Vein endothelial cell (primary cell): Measurements from ENCODE around the gene NSMCE4A.

- CAGE, long polyA plus RNA = no peak
These were observed 307.6 kb downstream of the WDR11 start for GRCh38 chr10:121158723-121159253.

- CAGE, long polyA plus RNA = no peak
These were observed 365.6 kb downstream of the WDR11 start for GRCh38 chr10:121216744-121217247.

DNA sequence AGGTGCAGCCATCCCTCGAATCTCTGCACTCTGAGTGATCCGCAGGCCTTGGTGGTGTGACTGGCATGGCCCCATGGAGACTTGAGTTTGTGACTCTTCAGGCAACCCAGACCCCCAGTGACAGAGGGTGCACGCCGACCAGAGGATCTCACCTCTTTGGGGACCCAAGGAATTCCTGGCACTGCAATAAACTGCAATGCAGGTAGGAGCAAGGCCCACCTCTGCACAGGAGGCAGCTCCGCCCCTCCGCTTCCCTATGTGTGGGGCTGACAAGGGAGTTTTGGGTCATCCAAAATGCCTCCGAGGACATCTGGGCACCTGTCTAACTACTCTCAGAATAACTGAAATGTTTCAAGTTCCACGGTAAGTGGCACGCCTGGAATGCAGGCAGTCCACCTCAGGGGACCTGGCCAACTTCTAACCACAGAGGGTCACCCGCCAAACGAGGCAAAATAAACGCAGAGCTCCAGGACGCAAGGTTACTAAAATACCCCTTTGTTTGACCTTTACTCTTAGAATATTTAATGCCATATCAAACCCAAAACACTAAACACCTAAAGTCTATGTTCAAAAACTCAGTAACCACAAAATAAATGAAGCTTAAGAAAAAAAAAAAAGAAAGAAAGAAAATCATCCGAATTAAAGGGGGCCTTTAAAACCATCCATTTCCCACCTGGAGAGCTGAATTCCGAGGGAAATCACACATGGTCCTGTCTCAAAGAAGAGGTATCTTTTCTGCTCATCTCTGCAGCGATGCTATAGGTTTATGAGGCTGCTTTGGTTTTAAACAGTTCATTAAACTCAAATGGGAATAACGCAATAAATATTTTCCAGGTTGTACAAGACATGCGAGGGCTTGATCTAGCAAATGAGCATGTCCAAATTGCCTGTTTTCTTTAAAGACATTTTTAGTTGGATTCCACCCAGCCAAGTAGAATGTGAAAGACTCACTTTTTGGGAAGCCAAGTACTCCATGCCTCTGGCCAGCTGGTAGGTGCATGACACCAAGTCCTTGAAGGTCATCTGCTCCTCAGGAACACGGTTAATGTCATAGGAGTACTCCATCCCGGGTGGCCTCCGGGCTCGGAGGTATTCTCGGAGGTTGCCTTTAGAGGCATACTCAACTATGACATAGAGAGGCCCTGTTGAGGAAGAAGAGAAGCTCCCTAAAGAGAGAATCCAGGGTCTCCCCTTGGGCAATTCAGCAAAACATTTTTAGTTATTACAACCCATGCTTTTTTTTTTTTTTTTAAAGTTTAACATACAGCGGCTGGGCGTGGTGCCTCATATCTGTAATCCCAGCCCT lies 102.2 kb downstream of the FGFR2 start:
- CAGE, long polyA plus RNA = no peak

DNA sequence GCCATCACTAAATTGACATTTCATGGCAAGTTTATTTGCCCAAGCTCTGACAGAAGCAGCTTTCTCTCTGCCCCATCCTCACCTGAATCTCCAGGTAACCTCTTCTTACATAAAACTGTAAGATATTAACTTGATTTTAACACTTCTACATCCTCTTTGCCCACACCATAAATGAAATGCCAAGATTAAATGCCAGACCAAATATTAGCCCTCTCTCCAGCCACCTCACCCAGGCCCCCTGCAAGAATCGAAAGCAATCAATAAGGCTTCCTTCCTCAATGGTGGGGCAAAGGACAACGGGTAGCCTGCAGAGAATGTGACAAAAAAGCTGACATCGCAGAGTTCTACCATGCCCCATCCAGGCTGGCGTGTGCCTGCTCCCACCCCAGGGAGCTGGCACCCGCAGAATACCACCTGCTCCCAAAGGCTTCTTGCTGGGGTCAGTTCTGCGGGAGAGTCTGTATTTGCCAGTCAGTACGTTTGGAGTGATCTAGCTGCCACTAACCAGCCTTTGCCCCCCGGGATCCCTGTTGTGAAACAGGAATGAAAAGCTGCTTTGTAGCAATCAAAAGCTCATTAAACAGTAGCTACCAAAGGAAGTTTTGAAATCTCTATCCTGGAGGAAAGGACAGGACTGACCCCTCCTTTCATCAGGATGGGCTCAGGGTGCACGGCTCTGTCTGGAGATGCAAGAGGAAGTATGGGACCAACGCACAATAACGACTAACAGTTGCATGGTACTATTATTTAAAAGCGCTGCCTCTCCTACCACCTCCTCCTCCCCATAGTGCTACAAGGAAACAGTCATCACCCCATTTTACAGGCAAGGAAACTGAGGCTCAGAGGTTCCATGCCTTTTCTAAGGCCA lies 67.2 kb downstream of the FGFR2 start:
- CAGE, long polyA plus RNA = no peak

DNA sequence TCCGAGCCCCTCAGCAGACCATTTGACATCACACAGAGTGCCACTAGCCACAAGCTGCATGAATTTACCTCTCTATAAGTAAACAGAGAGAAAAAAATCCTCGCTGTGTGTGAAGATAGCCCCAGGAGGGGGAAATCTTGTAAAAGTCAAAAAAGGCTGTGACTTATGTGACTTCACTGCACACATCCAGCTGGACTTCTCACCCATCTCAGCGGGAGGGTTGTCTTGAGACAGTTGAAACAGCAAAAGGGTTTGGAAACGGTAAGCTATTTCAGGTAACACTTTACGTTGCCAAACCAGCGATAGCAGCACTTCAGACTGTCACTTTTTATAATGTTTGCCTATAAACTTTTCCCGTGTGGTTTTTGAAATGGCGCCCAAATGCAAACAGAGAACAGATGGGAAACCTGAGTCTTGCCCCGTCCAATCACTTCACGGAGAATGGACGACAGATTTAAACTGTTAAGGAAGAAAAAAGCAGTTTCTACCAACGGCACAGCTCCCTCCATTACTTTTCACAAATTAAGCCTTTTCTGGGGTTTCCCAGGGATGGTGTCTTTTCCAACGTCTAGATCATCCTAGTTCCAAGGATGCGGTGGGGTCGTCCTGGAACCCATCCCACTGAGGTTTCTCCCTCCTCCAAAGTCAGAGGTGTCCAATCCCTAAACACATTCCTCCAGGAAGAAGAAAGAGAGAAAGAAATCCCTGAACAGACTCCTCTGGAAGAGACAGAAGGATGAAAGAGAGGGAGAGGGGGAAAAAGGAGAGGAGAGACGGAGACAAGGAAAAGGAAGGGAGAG lies 25.2 kb downstream of the FGFR2 start:
- CAGE, long polyA plus RNA = no peak

DNA sequence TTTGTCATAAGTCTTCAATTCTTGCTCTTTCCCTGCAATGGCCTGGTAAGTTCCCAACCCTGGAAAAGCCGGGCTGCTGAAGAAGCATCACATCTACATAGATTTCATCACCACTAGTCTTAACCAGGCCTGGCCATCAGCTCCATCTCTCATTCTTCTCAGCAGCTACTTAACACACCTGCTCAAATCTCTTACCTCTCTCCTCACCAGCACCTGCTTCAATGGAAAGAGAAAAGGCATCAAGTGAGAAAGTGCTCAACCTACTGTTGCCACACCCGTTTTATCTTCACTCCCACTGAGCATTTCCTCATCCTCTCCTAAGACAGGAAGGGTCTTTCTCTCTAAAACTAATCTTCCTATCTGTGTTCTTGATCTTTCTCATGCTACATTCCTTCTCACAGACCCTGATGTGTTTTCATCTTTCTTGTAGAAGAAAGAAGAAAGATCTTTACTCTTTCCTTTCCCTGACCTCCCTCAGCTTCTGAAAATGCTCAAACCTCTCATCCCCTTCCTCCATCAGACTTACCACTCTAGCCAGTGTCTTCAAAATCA lies 148.6 kb downstream of the ATE1 start:
- CAGE, long polyA plus RNA = no peak

- CAGE, long polyA plus RNA = no peak
These were observed 6.3 kb downstream of the ATE1 start for GRCh38 chr10:121921502-121921963.

DNA sequence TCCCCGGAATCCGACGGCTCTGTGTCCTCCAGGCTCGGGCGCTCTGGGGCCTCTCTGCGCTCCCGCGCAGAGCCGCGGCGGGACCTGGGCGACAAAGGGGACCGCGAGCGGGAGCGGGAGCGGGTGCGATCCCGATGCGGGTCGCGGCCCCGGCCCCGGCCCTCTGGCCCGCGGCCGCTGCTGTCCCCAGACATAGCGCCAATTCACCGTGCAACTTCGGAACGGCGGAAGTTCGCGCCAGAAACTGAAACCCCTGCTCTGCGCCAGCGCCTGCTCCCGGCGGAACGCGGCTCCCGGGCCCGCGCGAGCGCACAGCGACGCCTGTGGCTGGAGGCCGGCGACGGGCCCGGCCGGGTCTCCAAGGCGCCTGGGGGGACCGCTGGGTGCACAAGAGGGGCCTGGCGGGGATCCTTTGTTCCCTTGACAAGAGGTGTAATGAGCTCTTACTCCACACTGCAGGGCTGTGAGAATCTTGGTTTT lies at the start of gene NSMCE4A:
NSMCE4A (minus strand) TSS at position 246 of the 480 bp plus-strand sequence.
- CAGE, long polyA plus RNA = no peak

DNA sequence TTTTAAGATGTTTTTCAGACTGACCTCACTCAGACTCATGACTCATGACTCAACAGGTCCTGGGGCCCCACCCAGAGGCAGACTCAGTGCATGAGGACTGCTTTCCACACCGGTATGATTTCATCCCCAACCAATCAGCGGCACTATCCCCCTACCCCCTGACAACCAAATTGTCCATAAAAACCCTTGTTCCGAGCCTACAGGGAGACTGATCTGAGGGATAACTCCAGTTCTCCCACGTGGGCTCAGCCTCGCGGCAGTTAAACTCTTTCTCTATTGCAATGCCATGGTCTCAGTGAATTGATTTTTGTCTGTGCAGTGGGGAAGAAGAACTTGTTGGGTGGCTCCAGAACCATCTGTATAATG lies 1.2 kb upstream of the TACC2 start:
- CAGE, long polyA plus RNA = no peak

DNA sequence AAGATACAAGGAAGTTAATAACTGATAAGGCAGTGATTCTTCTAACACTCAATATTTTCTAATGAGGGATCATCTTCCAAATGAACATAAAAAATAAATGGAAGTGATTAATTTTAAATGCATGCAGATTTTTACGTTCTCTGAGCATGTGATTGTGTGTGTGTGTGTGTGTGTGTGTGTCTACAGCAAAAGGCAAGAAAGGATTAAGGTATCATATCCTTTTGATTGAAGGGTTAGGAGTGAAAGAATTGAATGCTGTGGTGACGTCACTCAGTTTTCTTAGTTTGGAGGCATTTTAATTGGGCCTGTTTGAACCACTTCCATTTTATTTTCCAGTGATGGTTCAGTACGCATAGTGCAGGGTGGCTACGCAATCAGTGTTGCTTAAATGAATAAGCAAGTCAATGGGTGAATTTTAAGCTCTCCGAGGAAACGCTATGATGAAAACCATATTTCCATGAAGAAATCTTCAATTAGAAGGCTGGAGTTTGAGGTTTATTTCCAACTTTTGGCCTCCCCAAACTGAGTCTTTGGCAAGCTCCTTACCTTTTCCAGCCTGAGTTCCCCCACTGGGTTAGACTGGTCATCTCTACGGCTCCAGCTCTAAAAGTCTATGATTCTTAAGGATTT lies 31.3 kb downstream of the TACC2 start:
- CAGE, long polyA plus RNA = no peak

DNA sequence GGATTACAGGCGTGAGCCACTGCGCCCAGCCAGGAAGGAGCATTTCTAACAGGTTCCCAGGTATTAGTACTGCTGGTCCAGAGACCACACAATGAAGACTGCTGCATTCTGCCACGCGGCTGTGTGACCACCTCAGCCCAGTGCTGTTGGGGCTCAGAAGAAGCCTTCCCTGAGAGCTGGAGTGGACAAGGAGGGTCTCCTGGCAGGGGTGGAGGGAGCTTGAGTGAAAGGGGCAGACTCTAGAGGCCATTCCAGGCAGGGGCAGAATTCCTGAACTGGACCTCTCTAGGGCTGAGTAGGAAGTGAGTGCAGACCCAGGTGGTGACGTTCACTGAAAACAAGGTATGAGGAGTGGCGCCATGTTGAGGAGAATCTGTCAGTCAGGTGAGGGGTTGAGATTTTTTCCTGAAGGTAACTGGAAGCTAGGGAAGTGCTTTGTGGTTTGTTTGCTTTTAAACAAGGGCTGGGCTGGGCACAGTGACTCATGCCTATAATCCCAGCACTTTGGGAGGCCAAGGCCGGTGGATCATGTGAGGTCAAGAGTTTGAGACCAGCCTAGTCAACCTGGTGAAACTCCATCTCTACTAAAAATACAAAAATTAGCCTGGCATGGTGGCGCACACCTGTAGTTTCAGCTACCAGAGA lies 67.6 kb downstream of the TACC2 start:
- CAGE, long polyA plus RNA = no peak

DNA sequence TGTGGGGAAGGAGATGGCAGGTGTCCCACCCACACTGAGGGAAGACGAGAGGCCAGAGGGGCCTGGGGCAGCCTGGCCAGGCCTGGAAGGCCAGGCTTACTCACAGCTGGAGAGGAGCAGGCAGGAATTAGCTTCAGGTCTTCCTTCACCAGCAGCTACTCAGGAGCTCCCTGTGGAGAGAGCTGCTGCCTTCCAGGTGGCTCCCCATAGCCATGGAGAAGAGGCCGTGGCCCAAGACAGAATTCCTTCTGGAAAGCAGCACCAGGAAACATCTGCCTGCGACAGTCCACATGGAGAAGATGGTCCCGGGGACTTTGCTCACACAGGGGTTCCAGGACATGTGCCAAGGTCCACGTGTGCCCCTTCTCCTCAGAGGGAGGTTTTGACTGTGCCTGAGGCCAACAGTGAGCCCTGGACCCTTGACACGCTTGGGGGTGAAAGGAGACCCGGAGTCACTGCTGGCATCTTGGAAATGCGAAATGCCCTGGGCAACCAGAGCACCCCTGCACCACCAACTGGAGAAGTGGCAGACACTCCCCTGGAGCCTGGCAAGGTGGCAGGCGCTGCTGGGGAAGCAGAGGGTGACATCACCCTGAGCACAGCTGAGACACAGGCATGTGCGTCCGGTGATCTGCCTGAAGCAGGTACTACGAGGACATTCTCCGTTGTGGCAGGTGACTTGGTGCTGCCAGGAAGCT lies 98.2 kb downstream of the TACC2 start:
- CAGE, long polyA plus RNA = no peak

- CAGE, long polyA plus RNA = no peak
These were observed 131.1 kb downstream of the TACC2 start for GRCh38 chr10:122119769-122120835.

DNA sequence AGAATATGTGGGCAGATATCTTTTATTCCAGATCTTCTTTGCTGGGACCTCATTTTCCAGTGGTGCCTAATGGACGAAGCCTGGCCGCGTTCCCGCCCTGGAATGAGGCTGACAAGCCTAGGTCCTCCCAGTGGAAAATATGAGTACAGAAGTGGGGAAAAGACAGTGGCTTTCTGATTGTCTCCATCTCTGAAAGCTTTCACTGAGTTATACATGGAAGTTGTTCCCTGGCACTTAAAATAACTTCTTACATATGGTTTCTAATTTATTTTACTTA lies 139.4 kb downstream of the TACC2 start:
- CAGE, long polyA plus RNA = no peak

DNA sequence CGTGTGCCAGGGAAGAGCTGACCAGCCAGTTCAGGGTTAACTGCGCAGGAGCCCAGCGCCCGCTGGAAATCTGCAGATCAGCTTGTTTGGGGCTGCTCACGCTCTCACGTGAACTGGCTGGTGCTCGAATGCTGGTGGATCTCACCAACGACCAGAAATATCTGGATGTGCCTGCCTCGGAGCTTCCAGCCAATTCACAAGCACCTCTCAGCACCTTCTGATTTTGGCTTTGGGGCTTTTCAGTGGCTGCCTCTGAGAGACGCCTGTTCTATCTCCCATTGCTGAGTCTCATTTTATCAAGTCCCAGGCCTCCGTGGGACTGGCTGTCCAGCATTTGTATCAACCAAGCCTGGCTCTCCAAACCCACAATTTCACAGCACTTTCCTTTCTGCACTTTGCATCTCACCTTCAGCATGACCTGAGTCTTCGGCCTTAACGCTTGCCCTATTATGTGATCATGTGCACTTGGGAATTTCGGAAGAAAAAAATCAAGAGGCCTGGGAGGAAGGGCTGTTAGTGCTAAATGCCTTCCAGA lies 131.8 kb upstream of the BTBD16 start:
- CAGE, long polyA plus RNA = no peak

DNA sequence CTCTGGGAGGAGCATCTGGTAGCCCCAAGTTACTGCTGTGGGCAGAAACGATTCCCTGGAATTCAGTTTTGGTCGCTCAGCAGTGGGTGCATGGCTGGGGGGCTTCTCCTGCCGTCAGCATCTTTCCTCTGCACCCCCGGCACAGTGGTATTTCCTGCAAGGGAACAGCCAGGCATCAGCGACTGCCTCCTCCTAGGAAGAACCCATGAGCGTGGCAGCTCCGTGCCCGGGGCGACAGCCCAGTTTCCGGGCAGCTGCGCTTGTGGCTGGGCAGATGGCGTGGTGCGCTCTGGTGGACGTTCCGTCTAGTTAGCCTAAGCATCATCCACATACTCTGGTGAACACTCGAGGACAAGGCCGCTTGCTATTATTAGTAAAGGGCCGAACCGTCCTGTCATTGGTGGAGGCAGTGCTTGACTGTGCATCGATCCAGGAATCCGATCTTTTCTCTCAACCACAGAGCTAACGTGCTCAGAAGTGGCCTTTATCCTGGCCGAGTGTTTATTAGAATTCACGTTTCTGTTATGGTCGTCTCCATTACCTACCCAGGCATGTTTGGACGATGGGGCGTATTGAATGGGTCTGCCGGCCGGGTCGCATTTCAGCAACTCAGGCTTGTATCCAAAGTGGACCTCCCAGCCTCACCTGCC lies 106.8 kb upstream of the BTBD16 start:
- CAGE, long polyA plus RNA = no peak

DNA sequence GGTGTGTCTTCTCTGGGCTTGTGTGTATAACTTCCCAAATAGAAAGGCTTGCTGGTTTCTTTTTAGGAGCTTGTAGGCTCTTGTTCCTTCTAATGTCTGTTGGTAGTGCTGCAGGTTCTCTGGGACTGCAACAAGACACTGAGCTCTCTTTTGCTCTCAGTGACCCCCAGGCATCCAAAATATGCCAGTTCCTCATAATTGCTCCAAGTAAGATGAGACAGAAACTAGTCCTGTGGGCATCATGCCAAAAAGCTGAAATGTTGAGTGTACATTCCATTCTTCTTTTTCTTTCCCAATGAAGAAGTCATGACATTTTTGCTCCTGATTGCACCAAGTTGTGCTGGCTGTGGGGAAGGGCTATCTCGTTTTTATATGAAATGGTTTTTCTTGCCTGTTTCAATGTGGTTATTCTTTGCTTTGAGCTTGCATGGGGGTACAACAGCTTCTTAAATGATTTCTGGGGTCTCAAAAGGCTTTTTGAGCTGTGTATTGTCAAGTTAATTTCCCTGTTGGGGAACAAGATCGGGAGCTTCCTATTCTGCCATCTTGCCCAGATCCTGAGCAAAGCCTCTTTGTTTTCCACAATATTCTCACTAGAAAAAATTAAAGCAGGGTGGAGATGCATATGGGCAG lies 7.0 kb upstream of the BTBD16 start:
- CAGE, long polyA plus RNA = no peak

DNA sequence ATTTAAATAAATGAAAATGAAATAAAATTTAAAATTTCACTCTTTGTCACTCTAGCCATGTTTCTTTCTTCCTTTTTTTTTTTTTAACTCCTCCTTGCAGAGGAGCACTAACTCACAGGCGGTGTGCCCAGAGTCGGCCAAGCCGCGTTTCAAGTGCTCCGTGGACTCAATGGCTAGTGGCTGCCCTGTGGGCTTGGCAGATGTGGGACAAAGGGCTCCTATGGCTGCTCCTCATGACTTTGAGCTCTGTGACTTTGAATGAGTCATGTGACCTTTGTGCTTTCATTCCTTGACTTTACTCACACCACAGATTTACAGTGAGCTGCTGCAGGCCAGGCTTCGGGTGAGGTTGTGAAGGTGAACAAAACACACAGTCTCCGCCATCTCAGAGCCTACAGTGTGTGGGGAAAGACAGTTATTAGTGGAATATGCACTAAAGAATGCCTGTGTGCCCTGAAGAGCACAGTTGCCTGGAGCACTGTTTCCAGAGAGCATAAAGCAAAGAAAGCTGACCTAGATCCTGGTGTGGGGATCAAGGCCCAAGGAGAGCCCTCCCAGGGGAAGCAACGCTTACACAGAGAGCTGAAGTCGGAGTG lies 29.8 kb upstream of the PLEKHA1 start:
- CAGE, long polyA plus RNA = no peak

DNA sequence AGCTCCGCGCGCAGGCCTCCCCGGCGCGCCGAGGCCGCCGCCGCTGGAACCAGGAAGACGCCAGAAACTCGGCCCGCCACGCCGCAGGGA lies 148 bp upstream of the PLEKHA1 start:
- CAGE, long polyA plus RNA = no peak

DNA sequence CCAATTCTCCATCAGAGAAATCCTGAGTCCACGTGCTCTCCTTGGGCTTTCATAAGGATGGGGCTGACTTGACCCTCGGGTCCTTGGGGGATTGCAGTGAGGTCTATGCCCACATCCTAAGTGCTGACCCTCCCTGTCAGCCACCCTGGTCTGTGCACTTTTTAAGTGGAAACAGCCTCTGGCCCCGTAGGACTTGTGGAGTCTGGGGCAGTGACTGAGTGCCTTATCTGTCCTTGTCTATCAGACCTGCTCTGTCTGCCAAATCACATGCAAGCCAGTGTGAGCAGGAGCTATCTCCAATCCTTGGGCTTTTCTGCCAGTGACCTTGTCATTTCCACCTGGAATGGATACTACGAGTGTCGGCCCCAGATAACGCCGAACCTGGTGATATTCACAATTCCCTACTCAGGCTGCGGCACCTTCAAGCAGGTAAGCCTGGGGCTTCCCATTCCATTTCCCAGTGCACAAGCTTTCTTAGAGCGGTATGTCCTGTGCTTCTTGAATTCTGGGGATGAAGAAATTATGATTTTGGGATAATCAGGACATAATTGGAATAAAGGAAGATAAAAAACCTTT lies 35.7 kb upstream of the SPADH start:
- CAGE, long polyA plus RNA = no peak